Measurements from ENCODE around the genes AGT, FAM89A and SPRTN.

DNA sequence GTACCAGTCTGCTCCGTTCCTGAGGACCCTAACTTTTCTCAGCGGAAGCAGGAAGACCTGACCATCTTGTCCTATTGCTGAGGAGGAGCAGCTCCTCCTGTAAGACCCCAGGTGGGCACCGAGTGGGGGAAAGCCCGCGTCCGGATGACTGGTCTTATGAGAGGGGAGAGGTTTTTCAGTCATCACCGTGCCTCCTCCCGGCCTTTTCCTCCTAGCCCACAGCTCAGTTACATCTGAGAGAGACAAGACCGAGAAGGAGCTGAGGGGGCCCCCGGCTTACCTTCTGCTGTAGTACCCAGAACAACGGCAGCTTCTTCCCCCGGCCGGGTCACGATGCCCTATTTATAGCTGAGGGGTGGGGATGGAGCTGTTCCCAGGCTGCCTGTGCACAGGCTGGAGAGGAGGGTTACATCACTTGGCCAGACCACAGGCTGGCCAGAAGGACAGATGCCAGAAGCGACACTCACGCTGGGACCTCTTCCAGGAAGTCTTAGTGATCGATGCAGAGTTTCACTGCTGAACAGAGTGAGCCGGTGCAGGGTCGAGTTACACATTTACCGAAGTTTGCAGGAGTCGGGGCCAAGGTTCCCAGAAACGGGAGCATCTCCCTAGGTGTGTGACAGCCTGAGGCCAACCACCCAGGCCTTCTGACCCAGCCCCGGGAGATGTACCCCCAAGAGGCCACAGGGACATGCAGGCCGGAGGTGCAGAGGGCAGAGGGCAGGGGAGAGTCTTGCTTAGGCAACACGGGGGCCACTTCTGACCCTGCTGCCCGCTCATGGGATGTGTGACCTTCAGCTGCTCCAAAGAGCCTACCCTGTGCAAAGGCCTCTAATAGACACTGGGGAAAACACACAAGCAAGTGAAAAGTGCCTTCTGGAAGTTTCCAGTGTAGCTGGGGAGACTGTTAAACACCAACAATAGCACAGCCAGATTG lies at the start of gene AGT:
AGT (minus strand) TSS at position 317 of the 937 bp plus-strand sequence.
- RRBS: 14% methylated on average over 6 of the region's 26 CpGs

- RRBS: 3% methylated on average over 3 of the region's 30 CpGs
Measured at GRCh38 chr1:230753172-230754376, 6.4 kb downstream of the CAPN9 start.

DNA sequence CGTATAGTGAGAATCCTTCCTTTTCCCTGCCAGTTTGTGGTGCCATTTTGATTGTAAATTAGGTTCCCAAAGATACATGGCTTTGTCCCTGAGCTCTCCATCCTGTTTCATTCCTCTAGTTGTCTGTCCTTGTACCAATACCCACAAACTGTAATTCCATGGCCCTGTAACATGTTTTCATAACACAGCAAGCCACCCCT lies 33.4 kb downstream of the C1orf198 start:
- RRBS: no CpG with 5 or more reads among the region's 1 CpG

GRCh38 chr1:230858661-230859940 lies 9.2 kb downstream of the C1orf198 start:
- RRBS: no CpG with 5 or more reads among the region's 17 CpGs

DNA sequence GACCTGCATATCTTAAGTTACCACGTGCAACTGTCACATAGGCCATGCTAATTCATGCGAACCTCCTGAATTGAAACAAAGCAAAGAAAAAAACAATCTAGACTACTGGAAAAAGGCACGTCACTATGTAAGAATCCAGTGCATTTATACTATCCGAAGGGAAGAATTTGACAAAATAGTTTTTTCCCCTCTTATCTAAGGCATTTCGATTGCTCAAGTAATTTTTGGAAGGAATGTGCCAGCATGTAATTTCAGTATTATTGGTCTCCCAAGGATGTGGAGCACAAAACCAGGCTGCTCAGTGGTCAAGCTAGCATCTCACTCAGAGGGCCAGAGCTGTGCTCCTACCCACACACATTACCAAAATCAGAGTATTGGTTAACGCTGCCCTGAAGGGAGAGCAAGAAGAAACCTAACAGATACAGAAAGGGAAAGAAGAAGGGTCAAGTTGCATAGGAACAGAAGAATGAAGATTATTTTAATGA lies 31.6 kb upstream of the C1orf198 start:
- RRBS: no CpG with 5 or more reads among the region's 6 CpGs

DNA sequence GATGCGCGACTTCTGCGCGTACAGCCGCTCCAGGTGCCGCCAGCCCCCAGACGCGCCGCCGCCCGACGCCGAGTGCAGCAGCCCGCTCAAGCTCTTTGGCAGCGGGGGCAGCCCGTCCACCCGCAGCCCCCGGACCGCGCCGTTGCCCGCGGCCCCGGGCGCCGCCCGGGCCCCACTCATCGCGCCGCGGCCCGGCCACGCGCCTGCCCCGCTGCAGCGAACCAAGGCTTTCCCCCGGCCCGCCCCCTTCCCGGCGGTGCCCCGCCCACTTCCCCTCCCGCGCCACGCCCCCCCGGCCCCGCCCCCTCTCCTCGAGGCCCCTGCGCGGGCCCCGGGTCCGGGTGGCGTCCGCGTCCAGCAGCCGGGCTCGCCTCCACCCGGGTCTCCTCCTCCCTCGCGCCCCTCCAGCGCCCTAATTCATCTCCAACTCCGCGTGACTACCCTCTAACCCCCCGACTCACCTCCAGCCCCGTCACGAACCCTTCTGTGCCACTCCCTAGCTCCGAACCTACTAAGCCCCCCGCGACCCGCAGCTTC lies at the start of gene FAM89A:
FAM89A (minus strand) TSS at position 223 of the 537 bp plus-strand sequence.
- RRBS: 2% methylated on average over 18 of the region's 69 CpGs

GRCh38 chr1:231337910-231338979 lies at the start of gene SPRTN:
SPRTN (plus strand) TSS chr1:231338293.
- RRBS: 2% methylated on average over 7 of the region's 70 CpGs

DNA sequence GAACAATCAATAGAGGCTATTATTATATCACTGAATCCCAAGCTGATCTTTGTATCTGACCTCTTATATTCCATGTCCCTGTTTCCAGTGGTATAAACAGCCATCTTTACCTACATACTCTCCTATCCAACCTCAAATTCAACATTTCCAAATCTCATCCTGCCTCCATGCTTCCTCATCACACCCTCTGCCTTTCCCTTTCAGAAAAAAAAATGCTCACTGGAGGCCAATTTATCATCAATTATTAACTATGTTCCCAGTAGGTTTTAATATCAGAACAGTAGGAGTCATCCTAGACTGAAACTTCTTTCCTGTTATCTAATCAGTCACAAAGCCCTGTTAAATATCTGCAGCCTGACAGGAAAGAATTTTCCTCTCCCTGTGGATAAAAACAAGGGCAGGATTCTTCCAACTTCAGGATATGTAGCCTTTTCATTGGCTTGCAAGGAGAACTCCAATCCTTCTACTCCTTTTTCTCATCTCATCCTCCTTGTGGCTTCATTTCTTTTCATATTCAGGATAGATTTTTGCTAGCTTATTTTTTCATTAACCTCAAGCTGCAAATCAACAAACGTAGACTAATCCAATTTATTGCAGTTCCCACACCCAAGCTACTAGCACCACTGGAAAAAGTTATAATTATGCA lies 28.4 kb downstream of the EGLN1 start:
- RRBS: no CpG with 5 or more reads among the region's 1 CpG

- RRBS: no CpG with 5 or more reads among the region's 5 CpGs
Measured at GRCh38 chr1:231556817-231557448, 28.5 kb downstream of the TSNAX start.

- RRBS: no CpG with 5 or more reads among the region's 1 CpG
Measured at GRCh38 chr1:231683841-231684190, 57.2 kb downstream of the DISC1 start.

DNA sequence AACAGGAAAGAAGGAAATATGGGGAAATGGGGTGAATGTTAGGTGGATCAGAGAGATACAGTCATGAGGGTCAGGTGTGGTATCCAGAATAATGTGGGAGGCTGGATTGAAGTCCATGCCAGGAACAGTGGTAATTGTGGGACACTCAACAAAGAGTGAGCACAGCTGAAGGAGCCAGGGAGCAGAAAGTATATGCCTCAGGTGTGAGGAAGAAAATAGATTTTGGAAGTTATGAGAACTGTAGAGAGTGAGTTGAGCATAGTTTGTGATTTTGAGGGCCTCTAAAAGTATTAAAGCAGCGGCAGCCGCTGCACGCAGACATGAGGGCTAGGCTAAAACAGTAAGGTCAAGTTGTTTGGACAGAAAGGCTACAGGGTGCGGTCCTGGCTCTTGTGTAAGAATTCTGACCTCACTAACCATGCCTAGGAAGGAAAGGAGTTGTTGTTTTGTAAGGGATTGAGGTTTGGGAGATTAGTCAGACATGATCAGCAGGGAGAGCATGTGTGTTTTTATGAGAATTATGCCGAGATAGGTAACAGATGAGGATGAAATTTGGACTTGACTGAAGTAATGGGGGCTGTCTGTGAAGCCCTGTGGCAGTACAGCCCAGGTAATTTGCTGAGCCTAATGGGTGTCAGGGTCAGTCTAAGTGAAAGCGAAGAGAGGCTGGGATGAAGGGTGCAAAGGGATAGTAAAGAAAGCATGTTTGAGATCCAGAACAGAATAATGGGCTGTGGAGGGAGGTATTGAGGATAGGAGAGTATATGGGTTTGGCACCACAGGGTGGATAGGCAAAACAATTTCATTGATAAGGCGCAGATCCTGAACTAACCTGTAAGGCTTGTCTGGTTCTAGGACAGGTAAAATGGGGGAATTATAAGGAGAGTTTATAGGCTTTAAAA lies 205.6 kb downstream of the DISC1 start:
- RRBS: no CpG with 5 or more reads among the region's 7 CpGs

- RRBS: no CpG with 5 or more reads among the region's 4 CpGs
Measured at GRCh38 chr1:232291273-232291708, 338.6 kb downstream of the SIPA1L2 start.

DNA sequence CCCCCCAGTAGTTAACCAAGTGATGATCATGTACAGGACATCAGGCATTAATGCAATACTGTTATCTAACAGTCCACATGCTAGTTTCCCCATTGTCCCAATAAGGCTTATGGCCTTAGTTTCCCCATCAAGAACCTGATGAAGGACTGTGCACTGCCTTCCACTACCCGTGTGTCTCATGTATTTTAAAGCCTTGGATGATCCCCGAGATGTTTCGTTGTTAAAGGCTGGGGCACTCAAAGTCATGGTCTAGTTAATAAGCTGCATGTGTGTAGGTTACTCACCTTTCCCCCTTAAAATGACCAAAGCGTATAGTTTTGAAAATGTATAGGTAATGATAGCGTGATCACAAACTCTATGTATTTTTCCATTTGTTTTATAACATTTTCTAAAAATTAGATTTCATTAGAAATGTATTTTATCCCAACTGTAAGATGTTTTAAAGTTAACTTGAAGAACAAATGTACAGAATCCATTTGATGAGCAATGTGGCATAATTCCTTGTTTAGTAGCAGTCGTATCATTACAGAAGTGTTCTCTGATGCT lies 195.0 kb downstream of the SIPA1L2 start:
- RRBS: no CpG with 5 or more reads among the region's 6 CpGs

GRCh38 chr1:232589793-232590426 lies 40.0 kb downstream of the SIPA1L2 start:
- RRBS: no CpG with 5 or more reads among the region's 7 CpGs

- RRBS: 95% methylated on average over 3 of the region's 10 CpGs
Measured at GRCh38 chr1:232595079-232595872, 34.7 kb downstream of the SIPA1L2 start.

GRCh38 chr1:232628946-232629750 lies 785 bp downstream of the SIPA1L2 start:
- RRBS: 2% methylated on average over 14 of the region's 59 CpGs

DNA sequence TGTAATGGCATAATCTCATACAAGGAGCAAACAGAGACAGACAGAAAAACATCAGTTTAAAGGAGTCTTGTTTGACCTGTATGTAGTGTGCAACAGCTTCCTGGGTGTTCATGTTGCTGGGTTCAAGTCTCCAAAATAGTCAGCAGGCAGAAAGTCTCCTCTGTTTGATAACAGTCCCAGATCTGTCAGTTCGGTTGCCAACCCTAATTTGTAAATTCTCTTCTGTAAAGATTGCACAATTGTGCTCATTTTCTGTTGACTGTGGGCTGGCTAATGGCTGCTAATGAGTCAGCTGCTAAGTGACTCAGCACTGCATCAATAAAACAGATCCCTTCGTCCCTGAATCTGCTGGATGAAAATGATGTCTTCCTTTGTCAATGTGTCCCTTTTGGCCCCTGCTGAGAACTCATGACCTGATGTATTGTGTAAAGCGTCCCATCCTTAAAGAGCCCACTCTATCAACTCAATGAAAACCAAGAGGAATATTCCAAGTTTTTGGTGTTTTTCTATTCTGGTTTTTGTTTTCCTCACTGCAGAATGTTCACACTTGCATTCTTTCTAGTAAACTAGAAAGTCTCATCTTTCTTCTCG lies 74.8 kb upstream of the SIPA1L2 start:
- RRBS: no CpG with 5 or more reads among the region's 4 CpGs

GRCh38 chr1:232745534-232745769 lies 59.8 kb upstream of the MAP10 start:
- RRBS: no CpG with 5 or more reads among the region's 6 CpGs

DNA sequence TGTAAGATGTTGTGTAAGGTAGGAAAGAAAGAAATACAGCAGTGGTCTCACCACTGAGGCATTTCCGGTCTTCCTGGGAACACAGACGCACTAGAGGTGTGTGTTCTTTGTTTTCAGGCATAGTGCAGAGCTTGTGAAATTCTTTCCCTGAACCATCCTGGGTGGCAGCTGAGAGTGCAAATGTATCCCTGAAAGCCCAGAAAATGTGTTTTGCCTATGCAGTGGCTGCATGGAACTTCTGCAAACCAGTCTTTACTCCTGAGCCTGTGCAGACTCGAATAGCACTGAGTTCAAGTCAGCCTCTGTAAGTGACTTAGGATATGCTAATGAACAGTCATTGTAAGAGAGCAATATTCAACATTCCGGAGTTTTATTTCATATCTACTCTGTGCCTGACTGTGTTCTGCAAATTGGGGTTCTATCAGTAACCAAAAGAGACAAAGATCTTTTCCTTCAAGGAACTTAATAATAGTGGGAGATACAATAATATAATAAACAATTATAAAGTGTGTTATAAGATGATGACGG lies 163.2 kb downstream of the NTPCR start:
- RRBS: no CpG with 5 or more reads among the region's 5 CpGs

- RRBS: no CpG with 5 or more reads among the region's 3 CpGs
Measured at GRCh38 chr1:233341051-233341340, 13.5 kb downstream of the MAP3K21 start.

Data from pericardium (tissue), 1 donor.